Ascending aorta (tissue), 1 donor: ENCODE measurements around the genes MFSD14A, S1PR1, PRMT6, EEIG2 and STXBP3.

DNA sequence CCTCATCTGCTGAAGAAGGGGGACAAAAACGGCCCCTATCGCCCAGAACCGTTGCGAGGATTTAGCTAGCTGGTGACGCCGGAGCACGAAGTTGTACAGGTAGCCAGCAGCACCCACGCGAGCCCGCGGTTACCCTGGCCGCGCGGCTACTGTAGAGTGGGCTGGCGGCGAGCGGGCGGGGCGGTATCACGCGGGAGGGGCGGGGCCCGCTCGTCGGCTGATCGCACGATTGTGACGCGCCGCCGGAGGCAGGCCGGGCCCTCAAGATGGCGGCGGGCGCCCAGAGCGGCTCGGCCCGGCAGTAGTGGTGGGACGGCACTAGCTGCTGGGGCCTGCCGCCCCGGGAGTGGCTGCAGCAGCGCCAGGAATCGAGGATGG, at the start of gene MFSD14A:
Gene MFSD14A (plus strand): TSS at position 245 of the 378 bp plus-strand sequence.
- PRO-cap: bidirectional peak, plus-strand start at position 264 of the sequence, minus-strand start at position 148 of the sequence

- PRO-cap: no peak
These were observed 74.2 kb upstream of the GPR88 start for GRCh38 chr1:100463805-100464054.

DNA sequence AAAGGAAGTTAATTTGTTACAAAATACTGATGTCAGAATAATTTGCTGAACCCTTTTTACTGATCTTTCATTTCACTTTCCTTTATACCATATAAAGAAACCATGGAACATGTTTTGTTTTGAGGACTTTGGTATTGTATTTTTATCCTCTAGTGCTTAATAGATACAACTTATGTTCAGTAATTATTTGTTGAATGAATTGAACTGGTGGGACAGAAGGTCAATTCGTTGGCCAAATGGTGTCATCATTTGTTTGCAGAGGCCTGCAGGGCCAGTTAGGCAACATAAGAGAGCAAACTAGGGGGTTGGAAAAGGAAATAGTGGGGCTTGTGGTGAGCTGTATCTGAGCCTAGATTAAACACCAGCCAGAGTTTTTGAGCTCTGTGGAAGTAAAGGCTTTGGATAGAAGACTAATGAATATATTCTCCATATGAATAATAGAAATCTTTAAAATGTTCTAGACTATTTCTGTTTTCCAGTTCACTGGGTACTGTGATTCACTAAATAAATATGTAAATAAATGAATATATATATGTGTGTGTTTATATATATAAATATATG, 22.1 kb upstream of the GPR88 start:
- PRO-cap: no peak

DNA sequence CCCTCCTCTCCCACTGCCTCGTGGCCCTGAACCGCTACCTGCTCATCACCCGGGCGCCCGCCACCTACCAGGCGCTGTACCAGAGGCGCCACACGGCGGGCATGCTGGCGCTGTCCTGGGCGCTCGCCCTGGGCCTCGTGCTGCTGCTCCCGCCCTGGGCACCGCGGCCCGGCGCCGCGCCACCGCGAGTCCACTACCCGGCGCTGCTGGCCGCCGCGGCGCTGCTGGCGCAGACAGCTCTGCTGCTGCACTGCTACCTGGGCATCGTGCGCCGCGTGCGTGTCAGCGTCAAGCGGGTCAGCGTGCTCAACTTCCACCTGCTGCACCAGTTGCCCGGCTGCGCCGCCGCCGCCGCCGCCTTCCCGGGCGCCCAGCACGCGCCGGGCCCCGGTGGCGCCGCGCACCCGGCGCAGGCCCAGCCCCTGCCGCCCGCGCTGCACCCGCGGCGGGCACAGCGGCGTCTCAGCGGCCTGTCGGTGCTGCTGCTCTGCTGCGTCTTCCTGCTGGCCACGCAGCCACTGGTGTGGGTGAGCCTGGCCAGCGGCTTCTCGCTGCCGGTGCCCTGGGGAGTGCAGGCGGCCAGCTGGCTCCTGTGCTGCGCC, 1.5 kb downstream of the GPR88 start:
- PRO-cap: no peak

DNA sequence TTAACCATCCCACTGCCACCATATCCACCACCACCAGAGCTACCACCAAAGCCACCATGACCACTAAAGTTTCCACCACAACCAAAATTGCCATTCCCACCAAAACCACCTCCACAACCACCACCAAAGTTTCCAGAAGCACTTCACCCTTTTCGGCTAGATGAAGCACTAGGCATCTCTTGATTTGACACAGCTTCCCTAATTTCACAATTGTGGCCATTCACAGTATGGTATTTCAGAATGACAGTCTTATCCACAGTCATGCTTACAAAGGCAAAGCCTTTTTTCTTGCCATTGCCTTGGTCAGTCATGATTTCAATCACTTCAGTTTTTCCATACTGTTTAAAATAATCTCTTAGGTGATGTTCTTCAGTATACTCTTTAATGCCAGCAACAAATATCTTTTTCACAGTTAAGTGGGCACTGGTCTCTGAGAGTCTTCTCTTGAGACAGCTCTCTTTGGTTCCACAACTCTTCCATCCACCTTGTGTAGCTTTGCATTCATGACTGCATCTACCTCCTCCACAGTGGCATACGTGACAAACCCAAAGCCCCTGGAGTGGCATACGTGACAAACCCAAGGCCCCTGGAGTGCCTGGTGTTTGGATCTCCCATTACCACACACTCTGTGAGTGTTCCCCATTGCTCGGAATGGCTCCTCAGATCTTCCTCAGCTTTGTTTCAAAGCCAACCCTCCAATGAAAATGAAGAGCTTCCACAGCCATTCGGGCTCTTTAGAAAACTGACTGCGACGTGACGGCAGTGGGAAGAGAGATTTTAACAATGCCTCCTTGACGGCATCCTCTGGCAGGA, 45.6 kb downstream of the SLC30A7 start:
- PRO-cap: no peak

DNA sequence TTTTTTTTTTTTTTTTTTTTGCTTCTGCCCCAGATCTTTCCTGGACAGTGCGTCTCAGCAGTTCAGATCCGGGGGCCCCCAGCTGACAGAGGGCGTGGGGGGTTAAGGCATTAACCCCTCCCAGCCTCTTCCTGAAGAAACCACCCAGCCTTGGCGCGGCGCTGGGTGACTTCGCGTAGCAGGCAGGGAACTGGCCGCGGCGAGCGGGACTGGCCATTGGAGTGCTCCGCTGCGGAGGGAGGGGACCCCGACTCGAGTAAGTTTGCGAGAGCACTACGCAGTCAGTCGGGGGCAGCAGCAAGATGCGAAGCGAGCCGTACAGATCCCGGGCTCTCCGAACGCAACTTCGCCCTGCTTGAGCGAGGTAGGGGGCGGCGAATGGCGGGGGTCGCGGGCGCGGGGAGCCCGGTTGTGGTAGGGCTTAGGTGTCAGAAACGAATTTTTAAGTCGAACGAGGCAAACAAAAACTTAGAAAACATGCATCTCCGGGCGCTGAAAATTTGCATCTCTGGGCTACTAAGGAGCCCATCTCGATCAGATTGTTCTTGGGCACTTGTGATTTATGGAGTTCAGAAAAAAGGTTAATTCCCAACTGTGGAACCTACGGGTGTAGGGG, at the start of gene S1PR1:
Gene S1PR1 (plus strand): TSS at position 284 of the 616 bp plus-strand sequence.
- PRO-cap: unidirectional peak, plus-strand start at position 284 of the sequence

- PRO-cap: no peak
These were observed 953 bp downstream of the S1PR1 start for GRCh38 chr1:101237352-101238591.

DNA sequence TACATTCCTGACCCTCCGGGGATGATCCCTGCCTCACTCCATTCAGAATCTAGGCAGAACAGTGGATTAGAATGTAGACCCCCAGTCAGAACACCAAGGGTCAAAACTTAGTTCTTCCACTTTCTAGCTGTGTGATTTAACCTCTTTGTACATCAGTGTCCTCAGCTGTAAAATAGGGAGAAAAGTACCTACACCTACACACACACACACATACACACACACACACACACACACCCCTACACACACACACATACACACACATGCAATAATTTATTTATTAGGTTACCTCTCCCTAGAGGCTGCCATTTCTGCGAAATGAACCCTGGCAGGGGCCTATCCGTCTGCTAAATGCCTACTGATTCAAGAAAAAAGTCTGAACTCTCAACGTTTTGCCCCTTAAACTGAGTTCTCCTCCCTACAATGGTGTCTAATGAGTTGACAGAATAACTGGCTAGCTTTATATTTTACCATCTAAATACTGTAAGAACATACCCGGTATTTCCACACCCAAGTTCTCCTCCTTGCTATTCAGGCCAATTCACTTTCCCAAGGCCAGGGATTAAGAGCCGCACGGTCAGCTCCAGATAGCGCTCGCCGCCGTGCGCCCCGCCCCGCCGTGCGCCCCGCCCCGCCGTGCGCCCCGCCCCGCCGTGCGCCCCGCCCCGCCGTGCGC, 459 bp upstream of the RNPC3 start:
- PRO-cap: bidirectional peak, plus-strand start outside the sequence, minus-strand start at position 593 of the sequence

- PRO-cap: no peak
These were observed 8.1 kb downstream of the RNPC3 start for GRCh38 chr1:103533576-103534008.

GRCh38 chr1:105992301-105992581, 1064.2 kb upstream of the PRMT6 start:
- PRO-cap: no peak

DNA sequence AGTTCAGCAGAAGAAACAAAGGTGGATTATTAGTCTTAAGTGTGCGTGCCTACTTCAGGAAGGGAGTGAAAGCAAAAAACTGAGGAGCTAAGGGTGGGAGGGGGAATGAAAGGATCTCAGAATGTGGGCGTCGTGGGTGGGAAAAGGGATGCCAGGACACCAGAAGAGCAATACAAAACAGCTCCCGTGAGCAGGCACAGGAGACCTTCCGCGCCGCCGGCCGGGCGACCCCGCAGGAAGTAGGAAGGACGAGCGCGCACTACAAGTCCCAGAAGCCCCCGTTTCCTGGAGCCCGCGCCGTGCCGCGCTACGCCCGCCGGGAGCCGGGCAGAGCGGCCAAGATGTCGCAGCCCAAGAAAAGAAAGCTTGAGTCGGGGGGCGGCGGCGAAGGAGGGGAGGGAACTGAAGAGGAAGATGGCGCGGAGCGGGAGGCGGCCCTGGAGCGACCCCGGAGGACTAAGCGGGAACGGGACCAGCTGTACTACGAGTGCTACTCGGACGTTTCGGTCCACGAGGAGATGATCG, at the start of gene PRMT6:
Gene PRMT6 (plus strand): TSS at position 300 of the 525 bp plus-strand sequence.
- PRO-cap: bidirectional peak, plus-strand start at position 384 of the sequence, minus-strand start at position 234 of the sequence

GRCh38 chr1:107683717-107684092, 281.3 kb downstream of the VAV3 start:
- PRO-cap: no peak

DNA sequence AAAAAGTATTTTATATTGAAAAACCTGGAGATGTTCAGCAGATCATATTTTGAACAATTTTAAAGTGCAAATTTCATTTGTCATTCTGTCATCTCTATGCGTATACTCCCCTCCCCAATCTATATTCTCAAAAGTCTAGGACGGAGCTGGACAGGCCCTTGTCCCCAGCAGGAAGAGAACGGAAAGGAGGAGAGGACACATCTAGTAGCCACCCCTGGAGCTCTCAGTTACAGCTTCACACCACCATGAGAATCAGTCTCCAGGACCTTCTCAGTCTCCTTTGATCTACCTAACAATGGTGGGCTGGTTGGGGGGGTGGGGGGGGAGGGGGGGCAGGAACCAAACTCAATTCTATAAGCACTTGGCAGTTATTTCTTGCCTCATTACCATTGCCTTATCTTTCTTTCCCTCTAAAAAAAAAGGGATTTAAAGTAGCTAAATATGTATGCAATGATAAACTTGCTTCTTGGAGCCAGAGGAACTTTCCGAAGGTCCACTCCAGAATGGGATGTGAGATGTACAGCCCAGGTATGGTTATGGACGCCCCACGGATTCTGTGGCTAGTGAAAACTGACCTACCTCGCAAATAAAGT, 279.2 kb downstream of the VAV3 start:
- PRO-cap: no peak

DNA sequence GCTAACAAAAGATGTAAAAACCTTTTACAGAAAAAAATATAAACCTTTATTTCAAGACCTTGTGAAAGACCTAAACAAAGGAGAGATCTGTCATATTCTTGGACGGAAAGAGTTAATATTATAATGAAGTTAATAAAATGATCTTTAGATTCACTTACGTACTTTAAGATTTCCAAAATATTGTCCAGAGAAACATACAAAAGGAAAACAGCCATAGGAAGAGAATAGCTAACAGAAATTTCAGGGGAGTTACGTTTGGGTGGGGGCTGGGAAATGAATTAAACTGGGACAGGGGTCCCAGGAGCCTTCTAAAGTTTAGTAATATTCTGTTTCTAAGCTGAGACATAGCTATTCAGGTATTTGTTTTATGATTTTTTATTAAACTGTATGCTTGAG, 94.0 kb downstream of the SLC25A24 start:
- PRO-cap: no peak

DNA sequence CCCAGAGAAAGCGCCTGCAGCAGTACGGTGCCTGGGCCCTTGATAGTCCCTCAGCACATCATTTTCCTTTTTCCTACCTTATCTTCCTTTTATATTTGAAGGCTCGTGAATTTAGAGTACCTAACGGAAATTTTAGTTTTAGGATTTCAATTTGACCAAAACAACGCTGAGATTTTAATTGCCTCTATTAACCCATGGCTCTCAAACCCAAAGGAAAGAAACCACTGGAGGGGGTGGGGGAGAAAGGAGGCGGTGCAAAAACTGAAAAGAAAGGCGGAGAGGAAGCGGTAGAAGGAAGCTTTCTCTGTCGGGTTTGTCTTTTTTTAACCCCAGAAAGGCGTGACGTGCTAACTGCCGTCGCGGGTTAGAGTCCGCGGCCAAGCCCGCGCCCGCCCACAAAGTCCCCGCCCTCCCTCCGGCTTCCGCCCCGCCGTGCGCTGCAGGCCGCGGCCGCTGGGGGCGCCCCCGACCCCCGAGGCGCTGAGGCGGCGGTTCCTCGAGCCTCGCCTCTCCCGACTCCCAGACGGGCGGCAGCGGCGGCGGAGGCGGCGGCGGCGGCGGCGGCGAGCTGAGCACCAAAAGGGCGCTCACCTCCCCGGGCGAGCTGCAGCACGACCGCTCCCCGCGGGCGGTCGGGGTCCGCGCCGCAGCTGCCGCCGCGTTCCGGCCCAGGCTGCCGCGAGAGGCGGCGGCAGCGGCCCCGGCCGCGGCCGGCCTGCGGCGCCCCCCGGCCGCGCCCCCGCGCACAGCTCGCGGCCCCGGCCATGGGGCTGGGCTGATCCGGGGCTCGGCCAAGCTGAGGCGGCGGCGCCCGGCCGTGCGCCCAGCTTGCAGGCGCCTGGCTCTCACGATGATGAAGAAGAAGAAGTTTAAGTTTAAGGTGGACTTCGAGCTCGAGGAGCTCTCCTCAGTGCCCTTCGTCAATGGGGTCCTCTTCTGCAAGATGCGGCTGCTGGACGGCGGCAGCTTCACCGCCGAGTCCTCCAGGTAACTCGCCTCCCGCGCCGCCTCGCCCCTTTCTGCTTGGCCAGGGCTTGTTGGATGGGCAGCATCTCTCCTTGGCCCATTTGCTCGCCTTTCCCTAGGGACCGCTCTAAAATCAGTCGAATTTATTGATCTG, at the start of gene EEIG2:
Gene EEIG2 (plus strand): TSS at position 522 of the 1,120 bp plus-strand sequence.
- PRO-cap: unidirectional peak, plus-strand start at position 468 of the sequence; unidirectional peak, plus-strand start at position 522 of the sequence

DNA sequence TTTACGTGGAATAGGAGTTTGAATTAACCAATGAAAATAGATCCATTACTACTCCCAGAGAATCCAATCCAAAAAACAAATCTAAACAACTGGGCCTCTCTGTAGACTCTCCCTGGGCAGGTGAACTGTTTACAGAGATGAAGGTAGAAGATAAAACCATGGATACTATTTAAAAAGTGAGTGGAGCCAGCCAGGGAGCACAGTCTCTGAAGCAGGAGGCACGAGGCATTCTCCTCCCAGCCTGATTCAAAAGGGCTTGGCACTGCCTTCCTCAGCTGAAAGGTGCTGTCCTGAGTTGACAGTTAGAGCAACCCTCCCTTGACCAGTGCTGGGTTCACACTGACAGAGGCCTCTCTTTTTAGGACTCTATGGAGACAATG, 36.9 kb downstream of the HENMT1 start:
- PRO-cap: no peak

GRCh38 chr1:108703693-108704541, 8.8 kb upstream of the FNDC7 start:
- PRO-cap: no peak

DNA sequence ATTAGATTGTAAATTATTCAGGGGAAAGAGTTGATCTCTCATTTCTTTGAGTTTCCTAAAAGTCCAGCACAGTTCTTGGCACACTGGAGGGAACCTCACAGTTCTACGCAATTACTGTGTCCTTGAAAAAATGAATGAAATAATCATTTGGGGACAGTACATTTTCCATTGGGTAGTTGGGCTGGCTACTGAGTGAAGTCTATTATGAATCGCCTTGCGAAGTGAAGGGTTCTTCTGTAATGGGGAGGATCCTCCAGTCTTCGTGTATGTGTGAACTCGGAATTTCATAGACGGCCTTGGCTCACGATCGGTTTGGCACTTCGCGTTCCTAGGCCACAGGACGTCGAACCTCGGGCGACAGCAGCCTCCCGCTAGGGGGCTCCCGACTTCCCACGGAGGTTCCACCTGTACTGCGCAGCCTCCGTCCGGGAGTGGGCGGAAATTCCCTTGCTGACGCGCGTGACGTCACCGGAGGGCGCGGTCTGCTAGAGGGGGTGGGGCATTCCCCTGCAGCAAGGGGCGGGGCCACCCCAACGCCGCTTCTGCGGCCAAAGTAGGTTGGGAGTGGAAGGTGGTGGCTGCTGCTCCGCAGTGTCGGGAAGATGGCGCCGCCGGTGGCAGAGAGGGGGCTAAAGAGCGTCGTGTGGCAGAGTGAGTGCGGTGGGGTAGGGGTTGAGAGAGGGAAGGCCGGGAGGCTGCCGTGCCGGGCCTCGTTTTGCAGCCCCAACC, at the start of gene STXBP3:
Gene STXBP3 (plus strand): TSS at position 539 of the 729 bp plus-strand sequence.
- PRO-cap: bidirectional peak, plus-strand start at position 556 of the sequence, minus-strand start at position 414 of the sequence

- PRO-cap: no peak
These were observed 2.1 kb downstream of the CLCC1 start for GRCh38 chr1:108961270-108961549.

- PRO-cap: no peak
These were observed 18.2 kb downstream of the ELAPOR1 start for GRCh38 chr1:109131951-109132650.